ENCODE data around the gene RELT.

GRCh38 chr11:72625284-72626135 is 48.7 kb downstream of the PDE2A start:
- RRBS, 2 experiments = 3% methylated on average over 8 of the region's 21 CpGs
CAGE:
- cytosol, long polyA minus RNA = no peak
- cytosol, long polyA plus RNA = no peak
- long polyA plus RNA = no peak
- nucleus, long polyA minus RNA = no peak
- nucleus, long polyA plus RNA = no peak

GRCh38 chr11:72642142-72642691 is 32.0 kb downstream of the PDE2A start:
- RRBS, 2 experiments = 4% methylated on average over 37 of the region's 68 CpGs
CAGE:
- cytosol, long polyA minus RNA = no peak
- cytosol, long polyA plus RNA = no peak
- long polyA plus RNA = no peak
- nucleus, long polyA minus RNA = no peak
- nucleus, long polyA plus RNA = no peak

- RRBS, 2 experiments = no CpG with 5 or more reads among the region's 13 CpGs
CAGE:
- cytosol, long polyA minus RNA = no peak
- cytosol, long polyA plus RNA = no peak
- long polyA plus RNA = no peak
- nucleus, long polyA minus RNA = no peak
- nucleus, long polyA plus RNA = no peak
These were observed 3.9 kb upstream of the PDE2A start for GRCh38 chr11:72677874-72678817.

GRCh38 chr11:72700159-72700774 is 26.0 kb upstream of the PDE2A start:
- RRBS, 2 experiments = no CpG with 5 or more reads among the region's 5 CpGs
CAGE:
- cytosol, long polyA minus RNA = no peak
- cytosol, long polyA plus RNA = no peak
- long polyA plus RNA = no peak
- nucleus, long polyA minus RNA = no peak
- nucleus, long polyA plus RNA = no peak

GRCh38 chr11:72707504-72707810 is 33.2 kb upstream of the PDE2A start:
- RRBS, 2 experiments = no CpG with 5 or more reads among the region's 3 CpGs
CAGE:
- cytosol, long polyA minus RNA = no peak
- cytosol, long polyA plus RNA = no peak
- long polyA plus RNA = no peak
- nucleus, long polyA minus RNA = no peak
- nucleus, long polyA plus RNA = no peak

GRCh38 chr11:72741831-72742365 is 10.3 kb downstream of the ARAP1 start:
- RRBS, 2 experiments = no CpG with 5 or more reads among the region's 6 CpGs
CAGE:
- cytosol, long polyA minus RNA = no peak
- cytosol, long polyA plus RNA = no peak
- long polyA plus RNA = no peak
- nucleus, long polyA minus RNA = no peak
- nucleus, long polyA plus RNA = no peak

- RRBS, 2 experiments = no CpG with 5 or more reads among the region's 9 CpGs
CAGE:
- cytosol, long polyA minus RNA = no peak
- cytosol, long polyA plus RNA = no peak
- long polyA plus RNA = no peak
- nucleus, long polyA minus RNA = no peak
- nucleus, long polyA plus RNA = no peak
These were observed 1.5 kb upstream of the ARAP1 start for GRCh38 chr11:72753550-72754313.

DNA sequence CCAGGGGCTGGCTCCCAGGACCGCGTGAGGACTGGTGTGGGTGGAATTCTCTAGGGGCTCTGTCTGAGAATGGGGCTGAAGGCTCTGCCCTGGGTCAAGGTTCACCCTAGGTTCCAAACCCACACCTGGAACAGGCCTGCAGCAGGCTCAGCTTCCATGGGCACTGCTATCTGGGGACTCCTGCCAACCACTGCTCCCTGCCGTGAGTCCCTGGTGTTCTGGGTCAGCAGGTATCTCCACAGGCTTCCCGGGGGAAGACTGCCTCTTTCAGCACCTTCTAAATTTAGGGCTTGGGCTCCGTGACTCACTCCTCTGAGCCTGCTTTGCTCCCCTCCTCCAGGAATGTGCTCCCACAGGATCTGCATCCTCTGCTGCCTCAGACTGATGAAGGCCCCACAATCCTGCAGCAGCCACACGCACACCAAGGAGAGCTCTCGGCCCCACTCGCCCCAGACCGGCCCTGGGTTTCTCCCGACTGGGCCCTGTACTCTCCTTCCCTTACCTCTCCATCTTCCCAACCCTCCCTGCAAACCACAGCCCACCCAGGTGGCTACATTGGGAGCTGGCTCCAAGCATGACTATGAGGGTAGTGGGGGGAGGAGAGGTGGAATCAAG is 4.1 kb downstream of the STARD10 start:
- RRBS, 2 experiments = no CpG with 5 or more reads among the region's 10 CpGs
CAGE:
- cytosol, long polyA minus RNA = no peak
- cytosol, long polyA plus RNA = no peak
- long polyA plus RNA = no peak
- nucleus, long polyA minus RNA = no peak
- nucleus, long polyA plus RNA = no peak

DNA sequence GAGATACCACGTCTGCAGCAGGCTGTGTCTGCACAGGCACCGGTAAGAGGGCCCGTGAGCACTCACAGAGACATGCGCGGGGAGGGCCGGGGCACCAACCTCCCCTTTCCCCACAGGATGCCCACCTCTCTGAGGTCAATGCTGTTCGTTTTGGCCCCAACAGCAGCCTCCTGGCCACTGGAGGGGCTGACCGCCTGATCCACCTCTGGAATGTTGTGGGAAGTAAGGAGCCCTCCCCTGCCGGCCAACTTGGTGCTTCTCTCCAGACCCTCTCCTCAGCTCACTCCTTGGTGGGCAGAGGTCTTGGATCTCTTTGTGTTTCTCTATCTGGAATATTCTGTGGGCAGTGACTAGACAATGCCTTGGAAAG is 11.0 kb downstream of the ATG16L2 start:
- RRBS, 2 experiments = 91 to 92% methylated on average over 6 of the region's 9 CpGs
CAGE:
- cytosol, long polyA minus RNA = no peak
- cytosol, long polyA plus RNA = no peak
- long polyA plus RNA = no peak
- nucleus, long polyA minus RNA = no peak
- nucleus, long polyA plus RNA = no peak

DNA sequence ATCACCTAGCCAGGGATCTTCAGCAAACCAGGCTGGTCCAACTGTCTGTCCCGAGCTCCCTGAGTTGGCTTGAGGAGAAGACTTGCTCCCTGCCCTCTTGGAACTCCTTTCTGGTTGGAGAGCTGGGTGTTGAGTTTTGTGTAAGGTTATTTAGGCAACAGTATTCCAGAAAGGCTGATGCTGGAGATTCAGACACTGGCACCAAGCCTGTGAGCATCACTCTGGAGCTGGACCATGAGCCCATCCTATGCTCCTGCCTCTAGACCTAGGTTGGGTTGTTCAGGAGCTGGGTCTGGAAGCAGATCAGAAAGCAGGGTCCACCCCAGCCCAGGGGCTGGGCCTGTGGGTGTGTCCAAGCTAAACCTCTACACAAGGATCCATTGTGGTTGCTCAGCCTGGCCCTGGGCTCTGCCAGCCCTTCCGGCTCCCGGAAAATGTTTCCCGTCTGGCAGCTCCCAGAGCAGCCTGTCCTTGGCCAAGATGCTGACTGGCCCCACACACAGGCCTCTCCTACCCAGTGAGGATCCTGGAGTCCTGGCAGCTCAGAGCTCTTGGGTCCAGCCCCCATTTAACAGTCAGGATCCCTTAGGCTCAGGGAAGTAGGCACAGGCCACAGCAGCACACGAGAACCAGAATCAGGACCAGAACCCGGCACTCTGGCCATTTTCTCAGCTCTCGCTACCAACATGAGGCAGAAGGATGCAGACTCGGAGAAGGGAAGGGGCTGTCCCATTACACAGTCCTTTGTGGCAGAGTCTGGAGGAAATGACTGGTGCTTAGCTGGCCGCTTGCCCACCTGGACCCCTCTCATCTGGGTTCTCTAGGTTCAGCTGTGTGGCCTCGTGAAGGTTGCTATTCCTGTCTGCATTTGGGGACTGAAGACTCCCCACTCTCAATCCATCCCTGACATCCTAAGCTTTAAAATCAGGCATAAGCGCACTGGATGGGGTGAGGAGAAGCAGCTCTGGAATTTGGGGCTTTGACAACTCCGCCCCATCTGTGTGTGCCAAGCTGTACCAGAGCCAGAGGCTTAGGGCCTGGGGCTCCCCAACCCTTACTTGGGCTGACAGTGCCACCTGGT is 35.4 kb upstream of the FCHSD2 start:
- RRBS, 2 experiments = no CpG with 5 or more reads among the region's 12 CpGs
CAGE:
- cytosol, long polyA minus RNA = no peak
- cytosol, long polyA plus RNA = no peak
- long polyA plus RNA = no peak
- nucleus, long polyA minus RNA = no peak
- nucleus, long polyA plus RNA = no peak

DNA sequence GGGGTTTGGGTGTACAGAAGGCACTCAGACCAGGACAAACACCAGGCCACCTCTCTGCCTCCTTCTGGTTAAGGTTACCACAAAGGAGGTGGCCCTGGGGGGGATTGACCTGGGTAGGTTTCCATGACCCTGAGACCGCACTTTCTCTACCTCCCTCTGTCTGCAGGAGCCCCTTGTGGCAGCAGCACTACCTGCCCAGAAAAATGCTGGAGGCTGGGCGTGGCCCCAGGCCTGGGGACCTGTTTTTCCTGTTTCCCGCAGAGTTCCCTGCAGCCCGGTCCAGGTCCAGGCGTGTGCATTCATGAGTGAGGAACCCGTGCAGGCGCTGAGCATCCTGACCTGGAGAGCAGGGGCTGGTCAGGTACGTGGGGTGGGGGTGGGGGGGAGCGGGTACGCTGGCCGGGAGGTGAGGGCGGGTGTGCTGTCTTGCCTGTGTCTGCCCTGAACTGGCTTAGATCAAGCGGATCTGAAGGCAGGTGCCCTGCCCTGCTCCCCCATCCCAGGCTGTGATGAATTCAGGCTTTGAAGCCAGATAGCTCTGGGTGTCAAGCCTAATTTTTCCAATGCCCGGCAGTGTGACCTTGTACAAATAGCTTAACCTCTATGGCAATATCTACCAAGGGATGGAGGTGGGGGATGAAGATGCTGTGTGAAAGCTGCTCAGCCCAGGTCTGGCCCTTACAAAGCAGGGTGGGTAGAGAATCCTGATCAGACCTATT is 9.9 kb downstream of the P2RY2 start:
- RRBS, 2 experiments = no CpG with 5 or more reads among the region's 14 CpGs
CAGE:
- cytosol, long polyA minus RNA = no peak
- cytosol, long polyA plus RNA = no peak
- long polyA plus RNA = no peak
- nucleus, long polyA minus RNA = no peak
- nucleus, long polyA plus RNA = no peak

DNA sequence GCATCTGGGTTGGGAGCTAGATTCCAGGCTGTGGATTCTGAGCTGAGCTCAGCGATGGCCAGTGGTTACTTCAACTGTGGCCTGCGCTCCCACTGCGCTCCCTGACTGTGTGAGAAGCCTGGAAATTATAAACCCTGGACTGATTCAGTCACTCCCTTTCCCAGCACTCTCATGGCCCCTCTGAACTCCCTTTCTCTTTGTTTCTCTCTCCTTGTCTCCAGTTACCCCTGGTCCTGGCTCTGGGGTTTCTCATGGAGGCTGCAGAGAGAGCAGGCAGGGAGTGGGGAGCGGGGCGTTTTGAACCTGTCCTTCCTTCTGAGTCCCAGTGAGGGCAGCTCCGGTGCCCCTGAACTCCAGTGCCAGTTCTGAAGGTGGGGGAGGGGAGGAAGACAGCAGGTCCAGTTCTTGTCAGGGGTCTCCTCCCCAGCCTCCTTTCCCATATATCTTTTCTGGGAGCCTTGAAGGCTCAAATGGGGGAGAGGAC is 4.9 kb downstream of the ARHGEF17 start:
- RRBS, 2 experiments = no CpG with 5 or more reads among the region's 6 CpGs
CAGE:
- cytosol, long polyA minus RNA = no peak
- cytosol, long polyA plus RNA = no peak
- long polyA plus RNA = no peak
- nucleus, long polyA minus RNA = no peak
- nucleus, long polyA plus RNA = no peak

GRCh38 chr11:73322239-73323240 is 14.5 kb downstream of the ARHGEF17 start:
- RRBS, 2 experiments = no CpG with 5 or more reads among the region's 7 CpGs
CAGE:
- cytosol, long polyA minus RNA = no peak
- cytosol, long polyA plus RNA = no peak
- long polyA plus RNA = no peak
- nucleus, long polyA minus RNA = no peak
- nucleus, long polyA plus RNA = no peak

- RRBS, 2 experiments = no CpG with 5 or more reads among the region's 7 CpGs
CAGE:
- cytosol, long polyA minus RNA = no peak
- cytosol, long polyA plus RNA = no peak
- long polyA plus RNA = no peak
- nucleus, long polyA minus RNA = no peak
- nucleus, long polyA plus RNA = no peak
These were observed 9.9 kb upstream of the RELT start for GRCh38 chr11:73366150-73366771.

DNA sequence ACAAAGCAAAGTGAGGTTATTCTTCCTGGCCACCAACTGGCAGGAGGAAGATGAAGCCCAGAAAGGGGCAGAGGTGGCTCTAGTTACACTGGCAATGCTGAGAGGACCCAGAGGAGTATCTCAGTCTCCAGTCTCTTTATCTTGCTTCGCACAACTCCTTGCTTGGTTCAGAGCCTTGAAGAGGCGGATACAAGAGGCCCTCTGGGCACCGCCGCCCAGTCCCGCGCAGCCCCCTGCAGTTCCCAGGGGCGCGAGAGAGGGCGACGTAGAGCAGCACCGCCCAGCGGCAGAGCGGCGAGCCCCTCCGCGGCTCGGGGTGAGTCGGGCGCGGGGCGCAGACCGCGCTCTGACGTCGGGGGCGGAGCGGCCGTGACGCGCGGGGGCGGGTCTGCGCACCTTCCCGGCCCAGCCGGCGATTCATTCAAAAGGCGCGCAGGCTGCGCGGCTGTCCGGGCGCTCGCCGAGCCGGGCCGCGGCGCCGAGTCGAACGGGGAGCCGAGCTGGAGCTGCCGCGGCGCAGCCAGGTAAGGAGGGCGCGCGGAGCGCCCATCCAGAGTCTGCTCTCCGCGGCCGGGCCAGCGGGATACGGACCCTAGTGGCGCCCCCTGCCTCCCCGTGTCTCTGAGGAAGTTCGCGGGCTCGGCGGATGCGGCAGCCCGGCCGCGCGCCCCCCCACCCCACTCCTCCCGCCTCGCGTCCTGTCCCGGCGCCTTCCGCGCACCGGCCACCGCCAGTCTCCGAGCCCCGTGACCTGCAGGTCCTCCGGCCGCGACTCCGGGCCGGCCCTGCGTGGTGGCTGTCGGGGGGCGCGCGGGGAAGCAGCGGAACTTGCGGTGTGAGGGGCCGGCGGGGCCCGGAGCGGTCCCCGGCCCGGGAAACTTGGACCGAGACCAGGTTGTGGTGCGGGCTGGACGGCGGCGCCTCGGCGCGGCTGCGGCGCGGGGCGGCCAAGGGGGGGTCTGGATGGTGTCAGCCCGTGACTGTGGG is at the start of gene RELT:
Gene RELT, plus strand, starts transcription at position 424 of the 987 bp plus-strand sequence.
- RRBS, 2 experiments = 2% methylated on average over 30 to 31 of the region's 117 CpGs
CAGE:
- cytosol, long polyA minus RNA = start-site peak on the plus strand centred at position 410 of the sequence, 31 bp wide, 41 reads
- cytosol, long polyA plus RNA = no peak
- long polyA plus RNA = no peak
- nucleus, long polyA minus RNA = no peak
- nucleus, long polyA plus RNA = no peak

GRCh38 chr11:73380189-73380609 is 4.0 kb downstream of the RELT start:
- RRBS, 2 experiments = no CpG with 5 or more reads among the region's 8 CpGs
CAGE:
- cytosol, long polyA minus RNA = no peak
- cytosol, long polyA plus RNA = no peak
- long polyA plus RNA = no peak
- nucleus, long polyA minus RNA = no peak
- nucleus, long polyA plus RNA = no peak

GRCh38 chr11:73395201-73395730 is 19.1 kb downstream of the RELT start:
- RRBS, 2 experiments = no CpG with 5 or more reads among the region's 17 CpGs
CAGE:
- cytosol, long polyA minus RNA = no peak
- cytosol, long polyA plus RNA = no peak
- long polyA plus RNA = no peak
- nucleus, long polyA minus RNA = no peak
- nucleus, long polyA plus RNA = no peak

DNA sequence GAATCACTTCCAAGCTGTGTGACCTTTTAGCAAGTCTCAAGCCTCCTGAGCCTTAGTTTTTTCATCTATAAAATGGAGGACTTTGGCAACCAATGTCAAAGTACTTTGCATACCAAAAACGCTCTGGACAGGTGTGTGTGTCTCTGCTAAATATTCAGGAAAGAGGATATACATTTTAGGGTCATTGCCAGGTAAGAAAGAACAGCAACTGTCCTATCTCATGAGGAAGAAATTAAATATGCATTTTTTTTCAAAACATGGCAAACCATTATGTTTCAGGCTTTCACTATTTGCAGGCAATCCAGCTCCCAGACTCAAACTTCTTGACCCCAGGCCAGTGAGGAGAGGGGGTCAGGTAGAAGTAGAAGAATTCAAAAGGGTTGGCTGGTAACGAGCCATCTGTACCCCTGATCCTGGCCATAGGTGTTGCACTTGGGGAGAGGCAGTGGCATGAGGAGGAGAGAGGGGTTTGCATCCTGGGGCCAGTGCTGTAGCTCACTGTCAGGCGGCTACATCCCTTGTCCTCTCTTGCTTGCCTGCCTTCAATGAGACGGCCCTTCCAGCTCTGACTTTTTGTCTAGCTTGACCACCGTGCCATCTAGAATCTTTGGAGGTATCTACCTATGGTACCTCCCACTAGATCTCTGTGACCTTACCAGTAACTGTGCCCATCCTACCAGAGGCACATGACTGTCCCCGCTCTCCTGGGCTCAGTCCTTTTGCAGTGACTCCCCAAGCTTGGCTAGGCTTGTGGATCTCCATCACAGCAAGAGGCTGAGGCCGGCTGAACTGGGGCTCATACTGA is 27.0 kb downstream of the RELT start:
- RRBS, 2 experiments = no CpG with 5 or more reads among the region's 7 CpGs
CAGE:
- cytosol, long polyA minus RNA = no peak
- cytosol, long polyA plus RNA = no peak
- long polyA plus RNA = no peak
- nucleus, long polyA minus RNA = no peak
- nucleus, long polyA plus RNA = no peak

GRCh38 chr11:73487129-73487497 is 110.8 kb downstream of the FAM168A start:
CAGE:
- cytosol, long polyA minus RNA = no peak
- cytosol, long polyA plus RNA = no peak
- long polyA plus RNA = no peak
- nucleus, long polyA minus RNA = no peak
- nucleus, long polyA plus RNA = no peak

GRCh38 chr11:73864277-73864693 is 12.4 kb downstream of the COA4 start:
- RRBS, 2 experiments = no CpG with 5 or more reads among the region's 3 CpGs
CAGE:
- cytosol, long polyA minus RNA = no peak
- cytosol, long polyA plus RNA = no peak
- long polyA plus RNA = no peak
- nucleus, long polyA minus RNA = no peak
- nucleus, long polyA plus RNA = start-site peak on the plus strand at chr11:73864517-73864563, 40 and 69 reads in 2 replicates

All from HepG2 (cell line).